ENCODE measurements around the gene ZNF436.

DNA sequence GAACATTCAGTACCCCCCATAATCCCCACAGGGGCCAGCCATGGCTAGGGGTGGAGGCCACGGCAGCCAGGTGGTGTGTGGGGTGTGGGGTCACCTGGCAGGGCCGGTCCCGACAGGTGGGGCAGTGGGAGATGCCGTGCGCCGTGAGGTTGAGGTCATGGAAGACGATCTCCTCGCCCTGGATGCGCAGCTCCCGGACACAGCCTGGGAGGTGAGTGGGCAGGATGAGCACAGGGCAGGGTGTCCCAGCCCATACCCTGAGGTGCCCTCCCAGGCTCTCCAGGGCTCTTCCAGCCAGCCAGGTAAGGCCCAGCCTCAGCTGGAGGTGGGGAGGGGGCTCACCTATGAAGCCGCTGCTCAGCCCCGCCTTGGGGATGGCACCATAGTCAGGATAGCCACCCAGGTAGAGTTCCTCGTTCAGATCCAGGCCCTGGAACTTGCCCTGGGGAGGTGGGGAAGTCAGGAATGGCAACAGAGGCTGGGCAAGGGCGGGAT lies 19.1 kb downstream of the LDLRAD2 start:
- PRO-cap = no peak

DNA sequence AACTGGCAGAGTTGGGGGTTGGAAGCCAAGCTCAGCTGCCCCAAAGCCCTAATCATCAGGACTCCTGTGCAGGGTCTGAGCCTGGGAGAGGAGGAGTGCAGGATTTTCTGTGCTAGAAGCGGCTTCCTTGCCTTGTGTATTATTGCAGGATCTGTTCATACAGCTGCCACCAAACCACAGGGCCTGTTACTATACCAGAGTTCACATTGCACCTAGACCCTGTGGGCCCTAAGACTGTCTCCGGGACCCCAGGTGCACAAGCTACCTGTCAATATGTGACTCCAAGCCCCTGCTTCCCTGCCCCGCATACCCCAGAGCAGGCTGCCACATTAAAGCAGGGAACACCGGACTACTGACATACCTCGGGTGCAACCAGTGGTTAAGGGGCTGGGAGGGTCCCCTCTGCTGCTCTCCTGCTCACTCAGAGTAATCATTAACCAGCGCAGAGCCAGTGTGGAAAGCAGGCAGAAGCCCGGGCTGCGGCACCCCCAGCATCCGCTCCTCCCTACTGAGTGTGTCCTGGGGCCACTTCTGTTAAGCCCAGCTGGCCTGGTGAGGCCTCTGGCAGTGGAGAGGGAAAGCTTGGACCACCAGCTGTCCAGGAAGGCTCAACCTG lies 15.8 kb downstream of the HSPG2 start:
- PRO-cap = no peak

DNA sequence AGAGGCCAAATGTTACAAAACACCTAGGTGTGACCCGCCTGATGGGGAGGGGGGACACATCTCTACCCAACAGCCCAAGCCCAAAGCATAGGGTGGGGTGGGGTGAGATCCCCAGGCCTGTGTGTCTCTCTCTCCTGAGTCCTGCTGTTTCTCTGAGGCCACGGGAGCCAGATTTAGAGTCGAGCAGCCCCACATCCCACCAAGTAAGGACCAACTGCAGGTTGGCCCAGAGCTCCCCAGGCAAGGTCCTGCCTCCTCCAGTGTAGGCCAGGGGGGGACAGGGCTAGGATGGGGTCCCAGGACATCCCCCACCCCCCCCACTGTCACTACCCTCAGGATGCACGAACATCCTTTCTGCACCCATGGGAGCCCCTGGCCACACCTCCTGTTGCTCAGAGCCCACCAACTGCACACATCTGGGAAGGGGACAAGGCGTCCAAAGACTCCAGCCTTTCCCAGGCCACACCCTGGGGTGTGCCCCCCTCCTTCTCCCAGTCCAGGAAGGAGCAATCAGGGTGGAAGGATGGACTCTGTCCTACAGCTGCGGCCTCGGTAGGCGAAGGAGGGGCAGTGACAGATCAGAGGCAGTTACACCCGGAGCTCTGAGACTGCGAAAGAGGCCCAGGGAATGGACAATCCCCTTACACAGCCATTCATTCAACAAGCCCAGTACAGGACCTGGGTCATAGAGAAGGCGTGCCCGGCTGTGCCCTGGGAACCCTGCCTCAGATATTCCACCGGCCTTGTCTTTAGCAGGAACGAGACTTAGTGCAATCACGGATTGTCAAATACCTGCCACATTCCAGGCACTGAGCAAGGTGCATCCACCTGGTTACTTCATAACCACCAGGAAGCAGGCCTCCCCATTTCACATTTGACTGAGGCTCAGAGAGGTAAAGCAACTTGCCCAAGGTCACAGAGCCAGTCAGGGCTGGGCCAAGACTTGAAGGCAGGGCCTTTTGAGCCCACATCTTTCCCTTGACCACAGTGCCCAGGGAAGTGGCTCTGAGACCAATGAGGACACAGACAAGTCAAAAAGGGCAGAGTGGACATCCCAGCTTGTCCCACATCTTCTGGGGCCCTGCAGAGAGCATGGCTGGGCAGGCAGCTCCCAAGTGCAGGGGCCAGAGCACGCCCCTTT lies 9.5 kb downstream of the HSPG2 start:
- PRO-cap = no peak

- PRO-cap = no peak
These were observed 670 bp downstream of the HSPG2 start for GRCh38 chr1:21936510-21936770.

GRCh38 chr1:22076258-22076609 lies 23.7 kb downstream of the CDC42 start:
- PRO-cap = no peak

DNA sequence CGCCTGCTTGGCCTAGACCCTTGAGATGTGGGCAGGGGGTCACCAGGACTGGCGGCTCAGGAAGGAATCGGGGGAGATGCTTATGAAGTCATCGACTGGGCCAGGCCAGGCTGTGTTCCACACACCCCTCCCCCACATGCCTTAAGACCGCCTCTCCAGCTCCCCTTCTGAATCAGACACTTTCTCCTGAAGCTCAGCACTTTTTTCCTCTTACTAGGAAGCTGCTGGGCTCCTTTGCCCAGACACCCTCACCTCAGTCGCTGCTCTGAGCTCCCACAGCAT lies 28.2 kb downstream of the WNT4 start:
- PRO-cap = no peak

- PRO-cap = no peak
These were observed 13.6 kb downstream of the WNT4 start for GRCh38 chr1:22129336-22129652.

- PRO-cap = no peak
These were observed 112.7 kb upstream of the WNT4 start for GRCh38 chr1:22255524-22256081.

GRCh38 chr1:22339136-22339773 lies 112.4 kb upstream of the ZBTB40 start:
- PRO-cap = no peak

DNA sequence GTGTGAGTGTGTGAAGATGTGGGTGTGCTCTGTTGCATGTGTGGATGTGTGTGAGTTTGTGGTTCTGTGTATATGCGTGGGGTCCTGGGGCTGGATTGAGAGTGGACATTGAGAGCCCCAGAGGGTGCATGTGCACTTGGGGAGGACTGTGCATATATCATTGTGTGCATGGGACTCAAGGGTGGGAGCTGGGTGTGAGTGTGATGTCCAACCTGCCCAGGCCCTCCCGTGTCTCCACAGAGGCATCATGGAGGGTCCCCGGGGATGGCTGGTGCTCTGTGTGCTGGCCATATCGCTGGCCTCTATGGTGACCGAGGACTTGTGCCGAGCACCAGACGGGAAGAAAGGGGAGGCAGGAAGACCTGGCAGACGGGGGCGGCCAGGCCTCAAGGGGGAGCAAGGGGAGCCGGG lies 947 bp downstream of the C1QA start:
- PRO-cap = no peak

DNA sequence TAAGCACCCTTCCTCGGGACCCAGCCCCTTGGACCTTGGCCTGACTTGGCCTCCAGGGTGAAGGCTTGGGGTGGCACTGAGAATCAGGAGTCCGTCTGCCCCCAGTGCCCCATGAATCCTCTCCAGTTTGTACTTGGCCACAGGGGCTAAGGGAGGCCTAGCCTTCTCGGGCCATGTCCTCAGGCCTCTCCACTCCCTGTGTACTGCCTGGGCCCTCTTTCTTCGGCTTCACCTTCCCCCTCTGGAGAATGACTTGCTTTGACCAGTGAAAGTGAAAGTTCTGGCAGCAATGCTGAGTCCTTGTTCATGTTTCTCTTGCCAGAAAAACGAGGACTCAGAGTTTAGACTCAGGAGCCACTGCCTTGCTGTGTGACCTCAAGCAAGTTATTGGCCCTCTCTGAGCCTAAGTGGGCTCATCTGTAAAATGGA lies 1.4 kb downstream of the C1QA start:
- PRO-cap = no peak

DNA sequence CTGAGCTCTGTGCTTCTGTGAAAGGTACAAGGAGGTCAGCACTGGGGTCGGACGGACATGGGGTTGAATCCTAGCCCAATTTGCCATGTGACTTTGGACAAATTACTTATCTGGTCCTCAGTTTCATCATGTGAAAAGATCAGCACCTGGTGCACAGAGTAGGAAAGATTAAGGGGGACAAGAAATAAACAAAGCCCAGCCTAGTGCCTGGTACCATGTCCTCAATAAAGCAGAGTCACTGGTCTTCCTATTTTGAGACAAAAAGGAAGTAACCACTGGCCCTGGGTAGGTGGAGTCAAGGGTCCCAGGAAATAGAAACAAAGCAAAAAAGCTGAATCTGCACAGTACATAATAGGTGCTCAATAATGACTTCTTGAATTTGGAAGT lies 2.0 kb upstream of the EPHB2 start:
- PRO-cap = no peak

- PRO-cap = no peak
These were observed 2.1 kb downstream of the EPHB2 start for GRCh38 chr1:22712632-22713174.

DNA sequence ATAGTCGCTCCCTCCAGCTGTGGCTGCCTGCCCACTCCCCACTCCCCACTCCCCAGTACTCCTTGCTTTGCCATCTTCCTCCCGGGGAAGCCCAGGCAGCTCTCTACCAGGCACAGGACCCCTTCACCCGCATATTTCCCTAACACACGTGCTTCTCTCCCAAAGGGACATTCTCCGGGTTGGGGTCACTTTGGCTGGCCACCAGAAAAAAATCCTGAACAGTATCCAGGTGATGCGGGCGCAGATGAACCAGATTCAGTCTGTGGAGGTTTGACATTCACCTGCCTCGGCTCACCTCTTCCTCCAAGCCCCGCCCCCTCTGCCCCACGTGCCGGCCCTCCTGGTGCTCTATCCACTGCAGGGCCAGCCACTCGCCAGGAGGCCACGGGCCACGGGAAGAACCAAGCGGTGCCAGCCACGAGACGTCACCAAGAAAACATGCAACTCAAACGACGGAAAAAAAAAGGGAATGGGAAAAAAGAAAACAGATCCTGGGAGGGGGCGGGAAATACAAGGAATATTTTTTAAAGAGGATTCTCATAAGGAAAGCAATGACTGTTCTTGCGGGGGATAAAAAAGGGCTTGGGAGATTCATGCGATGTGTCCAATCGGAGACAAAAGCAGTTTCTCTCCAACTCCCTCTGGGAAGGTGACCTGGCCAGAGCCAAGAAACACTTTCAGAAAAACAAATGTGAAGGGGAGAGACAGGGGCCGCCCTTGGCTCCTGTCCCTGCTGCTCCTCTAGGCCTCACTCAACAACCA lies 59.2 kb downstream of the LACTBL1 start:
- PRO-cap = no peak

GRCh38 chr1:22976300-22976691 lies 3.6 kb upstream of the LACTBL1 start:
- PRO-cap = no peak

GRCh38 chr1:23093977-23094266 lies 74.7 kb downstream of the KDM1A start:
- PRO-cap = no peak

DNA sequence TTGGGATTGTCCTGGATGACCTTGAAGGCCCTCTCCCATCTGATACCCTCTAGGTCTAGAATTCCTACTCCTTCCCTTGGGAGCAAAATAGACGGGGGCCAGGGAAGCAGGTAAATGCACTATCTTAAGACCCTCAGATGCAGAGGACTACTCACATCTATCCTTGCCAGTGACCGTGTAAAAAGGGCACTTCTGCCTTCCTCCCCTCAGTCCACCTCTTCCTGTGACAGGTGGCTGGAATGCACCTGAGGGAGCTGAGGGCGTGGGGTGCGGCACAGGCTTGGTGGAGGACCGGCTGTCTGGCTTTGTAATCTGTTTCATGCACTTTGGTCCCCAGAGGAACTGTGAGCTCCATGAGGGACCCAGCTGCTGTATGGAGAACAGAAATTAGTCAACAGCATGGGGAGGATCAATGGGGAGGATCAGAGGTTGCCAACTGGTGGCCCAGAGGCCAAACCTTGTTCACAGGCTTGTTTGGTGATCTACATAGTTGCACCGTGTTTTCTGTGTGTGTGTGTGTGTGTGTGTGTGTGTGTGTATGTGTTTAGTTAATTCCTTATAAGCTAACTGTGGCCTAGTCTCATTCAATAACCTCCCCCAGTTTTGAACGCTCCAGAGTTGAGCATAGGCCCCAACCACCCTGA lies 29.7 kb downstream of the HTR1D start:
- PRO-cap = no peak

GRCh38 chr1:23304120-23304768 lies 39.8 kb downstream of the HNRNPR start:
- PRO-cap = no peak

- PRO-cap = unidirectional peak, minus-strand start at chr1:23369837; unidirectional peak, minus-strand start at chr1:23369958
These were observed at the start of gene ZNF436 for GRCh38 chr1:23369317-23370288. Gene ZNF436 (minus strand): TSS chr1:23369836.

- PRO-cap = no peak
These were observed 17.3 kb downstream of the TCEA3 start for GRCh38 chr1:23407099-23407814.